Cardiac muscle cell (in vitro differentiated cells and primary cell): ENCODE results near the genes NEUROD2 and STARD3.

DNA sequence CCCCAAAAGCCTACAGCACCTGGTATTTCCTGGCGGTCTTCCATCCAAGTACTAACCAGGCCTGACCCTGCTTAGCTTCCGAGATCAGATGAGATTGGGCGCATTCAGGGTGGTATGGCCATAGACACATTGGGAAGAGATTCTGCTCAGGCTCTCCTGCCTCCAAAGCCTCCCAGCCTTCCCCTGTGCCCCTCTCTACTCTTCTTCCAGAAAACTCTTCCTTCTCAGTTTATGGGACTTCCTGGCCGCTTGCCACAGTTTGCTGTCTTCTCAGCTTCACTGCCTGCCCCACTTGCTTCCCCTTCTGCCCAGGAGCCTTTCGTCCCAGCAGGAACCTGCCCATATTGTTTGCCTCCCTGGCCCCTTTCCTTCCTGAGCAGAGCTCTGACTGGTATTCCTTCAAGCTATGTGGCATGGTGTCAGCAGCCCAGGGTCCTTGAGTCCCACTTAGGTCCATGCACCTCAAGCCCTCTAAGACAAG is 1.7 kb downstream of the CISD3 start:
- RAMPAGE, long total RNA, result no peak
- RRBS, result no CpG with 5 or more reads among the region's 5 CpGs

DNA sequence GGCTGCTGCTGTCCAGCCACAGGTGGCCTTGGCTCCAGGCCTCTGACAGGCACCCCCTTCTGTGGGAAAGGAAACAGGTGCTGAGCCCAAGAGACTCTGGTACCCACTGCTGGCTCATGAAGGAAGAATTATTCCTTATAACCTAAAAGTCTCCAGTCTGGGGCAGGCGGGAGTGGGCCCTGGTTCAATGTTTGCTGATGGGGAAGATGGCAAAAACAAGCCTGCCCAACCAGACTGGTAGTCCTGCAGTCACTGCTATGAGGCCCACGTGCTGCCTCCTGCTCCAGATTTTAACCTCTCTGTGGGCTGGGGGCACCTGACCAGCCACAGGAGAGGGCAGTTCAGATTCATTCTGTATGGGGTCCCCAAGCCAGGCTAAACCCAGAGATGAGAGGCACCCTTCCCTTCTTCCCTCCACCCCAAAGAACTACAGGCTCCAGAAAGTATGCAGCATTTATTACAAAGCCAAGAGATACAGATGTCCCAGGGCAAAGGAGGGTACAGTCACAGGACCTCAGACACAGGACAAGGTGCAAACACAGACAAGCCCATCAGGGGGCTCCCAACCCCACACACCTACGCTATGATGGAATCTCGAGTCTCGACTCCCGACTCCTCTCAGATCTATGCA is 3.4 kb downstream of the CISD3 start:
- RAMPAGE, long total RNA, result no peak
- RRBS, result no CpG with 5 or more reads among the region's 6 CpGs

- RAMPAGE, long total RNA, result no peak
- RRBS, result no CpG with 5 or more reads among the region's 27 CpGs
Observed at GRCh38 chr17:38750343-38751245, 1.9 kb upstream of the PSMB3 start.

DNA sequence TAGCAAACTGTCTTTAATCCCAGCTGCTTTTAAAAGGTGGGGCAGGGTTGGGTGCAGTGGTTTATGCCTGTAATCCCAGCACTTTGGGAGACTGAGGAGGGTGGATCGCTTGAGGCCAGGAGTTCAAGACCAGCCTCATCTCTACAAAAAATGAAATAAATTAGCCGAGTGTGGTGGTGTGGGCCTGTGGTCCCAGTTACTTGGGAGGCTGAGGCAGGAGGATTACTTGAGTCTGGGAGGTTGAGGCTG is 13.1 kb downstream of the LASP1 start:
- RAMPAGE, long total RNA, result no peak
- RRBS, result no CpG with 5 or more reads among the region's 2 CpGs

DNA sequence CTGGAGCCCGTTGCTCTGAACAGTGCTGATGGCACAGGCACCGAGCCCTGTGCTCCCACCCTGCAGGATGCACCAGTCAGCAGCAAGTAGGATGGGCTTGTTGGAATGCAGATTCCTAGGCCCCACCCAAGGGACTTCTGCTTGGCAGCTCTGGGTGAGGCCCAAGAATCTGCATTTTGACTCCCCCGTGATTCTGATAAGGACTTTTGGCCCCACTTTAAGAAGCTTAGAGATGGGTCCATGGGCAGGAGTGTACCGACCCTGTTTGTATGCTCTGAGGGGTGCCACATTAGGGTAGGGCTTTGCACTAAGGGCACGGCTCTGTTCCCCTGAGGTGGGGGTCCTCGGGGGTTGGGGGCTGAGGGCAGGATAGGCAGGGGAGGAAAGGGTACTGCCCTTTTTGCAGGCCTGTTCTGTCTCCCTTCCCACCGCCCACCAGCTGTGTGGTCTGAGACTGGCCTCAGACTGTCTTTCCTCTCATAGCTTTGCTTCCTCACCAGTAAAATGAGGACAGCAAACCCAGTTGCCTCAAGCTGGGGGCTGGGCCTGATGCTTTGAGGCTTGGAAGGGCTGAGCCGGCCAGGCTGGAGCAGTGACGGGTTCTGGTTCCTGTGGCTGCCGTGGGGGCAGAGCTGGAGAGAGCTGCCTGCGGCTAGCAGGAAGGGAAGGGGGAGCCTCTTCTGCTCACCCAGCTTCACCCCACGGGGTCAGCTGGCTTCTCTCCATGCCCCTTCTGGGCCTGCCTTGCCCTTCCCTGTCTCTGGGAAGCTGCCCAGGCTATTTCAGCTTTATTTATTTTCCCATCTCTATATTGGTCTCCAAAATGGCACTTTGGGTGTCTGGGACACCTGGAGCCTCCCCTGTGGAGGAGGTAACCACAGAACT is 23.6 kb downstream of the LASP1 start:
- RAMPAGE, long total RNA, result no peak
- RRBS, result no CpG with 5 or more reads among the region's 12 CpGs

DNA sequence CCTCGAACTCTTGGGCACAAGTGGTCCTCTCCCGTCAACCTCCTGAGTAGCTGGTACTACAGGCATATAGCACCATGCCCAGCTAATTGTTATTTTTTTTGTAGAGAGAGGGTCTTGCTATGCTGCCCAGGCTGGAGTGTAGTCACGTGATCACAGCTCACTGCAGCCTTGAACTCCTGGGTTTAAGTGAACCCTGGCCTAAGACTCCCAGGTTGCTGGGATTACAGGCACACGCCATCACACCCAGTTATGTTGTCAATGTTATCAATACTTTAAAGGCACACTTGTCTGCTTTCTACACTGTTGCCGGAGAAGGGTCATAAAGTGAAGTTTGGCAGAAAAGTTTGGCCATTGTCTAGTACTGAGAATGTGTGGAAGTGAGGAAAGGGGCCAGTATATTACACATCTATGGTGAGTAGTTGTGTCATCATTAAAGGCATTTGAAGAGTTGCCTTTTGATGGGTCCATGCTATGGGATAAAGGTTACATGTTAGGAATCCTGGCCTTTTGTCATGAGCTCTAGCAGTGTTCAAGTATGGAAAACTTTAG is 33.7 kb downstream of the LASP1 start:
- RAMPAGE, long total RNA, result no peak
- RRBS, result no CpG with 5 or more reads among the region's 5 CpGs

DNA sequence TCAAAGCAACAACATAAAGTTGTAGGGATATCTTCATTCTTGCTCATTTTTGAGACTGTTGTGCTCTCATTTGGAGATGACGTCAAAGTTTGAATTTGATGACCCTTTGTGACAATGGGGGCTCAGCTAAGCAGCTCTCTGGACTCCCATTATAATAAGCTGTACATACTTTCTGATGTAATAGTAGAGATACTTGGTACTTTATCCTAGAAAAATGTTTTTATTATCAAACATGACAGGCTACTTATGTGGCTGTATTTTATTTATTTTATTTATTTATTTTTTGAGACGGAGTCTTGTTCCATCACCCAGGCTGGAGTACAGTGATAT is 17.7 kb upstream of the FBXO47 start:
- RAMPAGE, long total RNA, result no peak
- RRBS, result no CpG with 5 or more reads among the region's 2 CpGs

DNA sequence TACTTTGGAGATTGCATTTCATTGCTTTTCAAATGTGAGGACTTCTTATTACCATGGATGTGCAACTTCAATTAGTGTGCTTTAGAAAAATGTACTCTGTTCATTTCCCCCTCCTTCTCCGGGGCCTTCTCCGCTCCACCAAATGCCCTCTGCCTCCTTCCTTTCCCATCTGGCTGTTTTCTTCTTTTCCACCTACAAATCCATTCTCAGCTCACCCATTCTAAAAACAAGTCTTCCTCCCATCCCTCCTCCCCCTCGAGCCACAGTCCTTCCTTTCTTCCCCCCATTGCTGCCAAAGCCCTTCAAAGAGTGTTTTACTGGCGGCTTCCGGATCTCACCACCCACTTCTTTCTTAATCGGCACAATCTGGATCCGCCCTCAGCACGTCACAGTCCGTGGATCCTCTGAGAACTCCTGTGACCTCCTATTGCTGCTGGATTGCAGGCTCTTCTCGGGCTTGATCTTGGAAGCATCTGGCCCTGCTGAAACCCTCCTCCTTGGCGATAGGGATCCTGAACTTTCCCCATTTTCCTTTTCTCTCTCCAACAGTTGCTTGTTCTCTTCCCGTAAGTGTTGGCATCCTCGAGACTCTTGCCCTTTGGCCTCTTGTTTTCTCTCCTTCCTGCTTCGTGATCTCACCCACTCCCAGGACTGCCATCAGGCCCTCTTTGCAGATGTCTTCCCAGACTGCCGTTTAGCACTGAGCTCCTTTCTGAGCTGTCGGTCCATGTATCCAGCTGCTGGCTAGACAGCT is 35.9 kb upstream of the FBXO47 start:
- RAMPAGE, long total RNA, result no peak
- RRBS, result no CpG with 5 or more reads among the region's 16 CpGs

GRCh38 chr17:39012094-39012426 is 44.9 kb upstream of the FBXO47 start:
- RAMPAGE, long total RNA, result no peak
- RRBS, result no CpG with 5 or more reads among the region's 11 CpGs

- RAMPAGE, long total RNA, result no peak
- RRBS, result no CpG with 5 or more reads among the region's 20 CpGs
Observed at GRCh38 chr17:39110294-39111132, 40.9 kb downstream of the PLXDC1 start.

- RAMPAGE, long total RNA, result no peak
- RRBS, result no CpG with 5 or more reads among the region's 2 CpGs
Observed at GRCh38 chr17:39118774-39119082, 32.7 kb downstream of the PLXDC1 start.

DNA sequence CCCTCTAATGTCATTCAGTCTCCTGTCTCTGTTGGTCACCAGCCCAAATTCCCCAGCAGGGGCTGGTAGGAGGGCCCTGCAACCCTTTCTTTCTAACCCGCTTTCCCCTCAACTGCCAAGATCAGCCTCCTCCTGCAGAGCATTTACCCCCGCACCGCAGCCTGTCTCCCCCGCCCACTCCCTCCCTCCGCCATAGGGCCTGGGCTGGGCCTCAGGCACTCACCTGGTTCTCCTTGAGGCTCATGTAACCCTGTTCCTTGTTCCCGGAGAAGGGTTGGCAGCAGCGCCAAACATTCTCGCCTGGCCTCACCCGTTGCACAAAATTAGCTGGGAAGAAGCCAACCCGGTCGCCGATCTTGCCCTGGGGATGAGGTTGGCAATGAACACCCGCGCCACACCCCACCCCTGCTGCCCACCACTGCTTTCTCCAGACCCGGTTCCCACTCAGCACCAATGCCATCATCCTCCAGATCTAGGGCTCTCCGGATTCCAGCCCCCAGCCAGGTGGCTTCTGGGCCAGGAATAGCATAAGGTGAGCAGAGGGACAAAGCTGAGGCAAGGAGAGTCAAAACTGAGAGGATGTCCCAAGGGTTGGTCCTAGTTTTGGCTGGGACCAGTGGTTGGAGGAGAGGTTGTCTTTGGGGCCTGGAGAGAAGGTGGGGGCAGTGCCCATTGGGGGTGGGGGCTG is 12.8 kb downstream of the STAC2 start:
- RAMPAGE, long total RNA, result no peak
- RRBS, result 52% methylated on average over 9 of the region's 16 CpGs

GRCh38 chr17:39334956-39335425 is 66.4 kb downstream of the FBXL20 start:
- RAMPAGE, long total RNA, result no peak
- RRBS, result no CpG with 5 or more reads among the region's 5 CpGs

DNA sequence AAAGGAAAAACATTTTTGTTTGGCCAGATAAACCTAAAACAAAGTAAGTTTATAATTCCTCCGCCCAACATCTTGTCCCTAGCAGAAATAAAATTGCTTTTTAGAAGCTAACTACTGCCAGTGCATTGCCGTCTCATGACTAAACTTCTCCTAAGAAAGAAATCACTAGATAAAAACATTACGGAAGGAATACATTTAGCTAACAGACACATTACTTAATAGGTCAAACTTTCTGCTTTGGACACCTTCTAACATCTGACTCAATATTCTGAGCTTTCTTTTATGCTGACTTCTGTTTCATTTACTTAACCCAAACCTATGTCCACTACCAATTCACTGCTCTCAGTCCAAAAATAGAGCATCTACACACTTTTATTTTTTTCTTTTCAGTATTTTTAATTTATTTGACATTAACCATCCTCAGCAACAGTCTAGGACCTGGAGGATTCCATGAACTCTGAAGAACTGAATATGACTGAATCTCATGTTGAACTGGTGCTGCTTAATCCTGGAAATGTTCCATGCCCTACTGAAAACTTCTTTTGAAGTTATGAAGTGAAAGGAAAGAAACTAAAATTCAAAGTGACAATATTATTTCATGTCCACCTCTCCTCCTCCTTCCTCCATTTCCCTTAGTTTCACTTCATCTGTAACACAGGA is 36.0 kb downstream of the FBXL20 start:
- RAMPAGE, long total RNA, result no peak
- RRBS, result no CpG with 5 or more reads among the region's 3 CpGs

DNA sequence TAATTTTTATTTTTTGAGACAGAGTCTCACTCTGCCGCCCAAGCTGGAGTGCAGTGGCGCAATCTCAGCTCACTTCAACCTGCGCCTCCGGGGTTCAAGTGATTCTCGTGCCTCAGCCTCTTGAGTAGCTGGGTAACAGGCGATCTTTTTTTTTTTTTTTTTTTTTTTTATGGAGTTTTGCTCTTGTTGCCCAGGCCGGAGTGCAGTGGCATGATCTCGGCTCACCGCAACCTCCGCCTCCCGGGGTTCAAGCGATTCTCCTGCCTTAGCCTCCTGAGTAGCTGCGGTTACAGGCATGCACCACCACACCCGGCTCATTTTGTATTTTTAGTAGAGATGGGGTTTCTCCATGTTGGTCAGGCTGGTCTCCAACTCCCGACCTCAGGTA is 63.2 kb downstream of the NEUROD2 start:
- RAMPAGE, long total RNA, result no peak
- RRBS, result no CpG with 5 or more reads among the region's 15 CpGs

- RAMPAGE, long total RNA, result no peak
- RRBS, result no CpG with 5 or more reads among the region's 42 CpGs
Observed at GRCh38 chr17:39607394-39608250, at the start of gene NEUROD2. Gene NEUROD2, minus strand, starts transcription at chr17:39607920.

DNA sequence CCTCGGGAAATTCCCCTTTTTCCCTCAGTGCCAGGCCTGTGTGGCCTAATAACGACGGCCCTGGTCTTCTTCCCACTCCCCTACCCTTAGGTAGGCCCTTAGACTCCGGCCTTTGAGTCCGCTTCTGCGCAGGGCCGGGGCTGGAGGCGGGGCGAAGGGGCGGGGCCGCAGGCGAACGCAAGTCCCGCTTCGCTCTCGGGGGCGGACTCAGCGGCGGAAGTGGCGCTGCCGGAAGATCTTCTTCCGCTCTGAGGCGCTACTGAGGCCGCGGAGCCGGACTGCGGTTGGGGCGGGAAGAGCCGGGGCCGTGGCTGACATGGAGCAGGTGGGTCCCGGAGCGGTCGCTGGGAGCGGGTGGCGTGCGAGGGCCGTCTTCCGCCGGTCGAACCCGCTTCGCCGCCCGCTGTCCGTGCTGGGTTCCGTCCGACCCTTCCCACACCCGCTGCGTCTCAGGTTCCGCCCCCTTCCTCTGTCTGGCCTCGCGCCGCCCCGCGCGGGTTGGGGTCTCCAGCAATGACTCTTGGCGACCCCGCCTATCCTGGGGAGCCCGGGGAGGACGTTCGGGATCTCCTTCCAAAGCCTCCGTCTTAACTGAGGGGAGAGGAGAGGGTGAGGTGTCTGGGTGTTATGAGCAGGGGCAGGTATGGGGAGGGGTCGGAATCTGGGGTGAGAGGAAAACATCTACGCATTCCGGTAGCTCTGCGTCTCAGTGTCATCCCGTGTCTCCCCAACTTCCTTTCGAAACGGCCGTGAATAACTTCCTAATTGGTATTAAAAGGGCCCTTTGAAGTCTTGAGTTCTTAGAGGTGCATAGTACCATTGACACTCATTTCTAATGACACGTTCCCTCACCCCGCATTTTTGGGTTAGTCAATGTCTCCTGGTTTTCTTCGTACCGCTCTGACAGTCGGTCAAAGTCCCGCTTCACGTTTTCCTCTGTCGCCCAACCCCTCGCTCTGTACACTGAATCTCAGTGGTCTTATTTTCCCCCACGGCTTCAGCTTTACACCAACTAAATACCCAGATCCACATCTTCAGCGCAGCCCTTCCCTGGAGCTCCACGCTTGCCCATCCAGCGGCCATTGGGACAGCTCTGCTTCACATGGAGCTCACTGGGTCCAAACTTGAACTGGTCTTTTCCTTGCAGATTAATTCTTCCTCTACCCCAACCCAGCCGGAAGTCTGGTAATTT is at the start of gene STARD3:
TSS of gene STARD3 (plus strand) at position 238 of the 1,192 bp plus-strand sequence.
- RAMPAGE, long total RNA, result start-site peak on the plus strand centred at position 245 of the sequence, 96 bp wide, 216 and 353 reads in 2 replicates
- RRBS, result 1% methylated on average over 25 of the region's 84 CpGs

DNA sequence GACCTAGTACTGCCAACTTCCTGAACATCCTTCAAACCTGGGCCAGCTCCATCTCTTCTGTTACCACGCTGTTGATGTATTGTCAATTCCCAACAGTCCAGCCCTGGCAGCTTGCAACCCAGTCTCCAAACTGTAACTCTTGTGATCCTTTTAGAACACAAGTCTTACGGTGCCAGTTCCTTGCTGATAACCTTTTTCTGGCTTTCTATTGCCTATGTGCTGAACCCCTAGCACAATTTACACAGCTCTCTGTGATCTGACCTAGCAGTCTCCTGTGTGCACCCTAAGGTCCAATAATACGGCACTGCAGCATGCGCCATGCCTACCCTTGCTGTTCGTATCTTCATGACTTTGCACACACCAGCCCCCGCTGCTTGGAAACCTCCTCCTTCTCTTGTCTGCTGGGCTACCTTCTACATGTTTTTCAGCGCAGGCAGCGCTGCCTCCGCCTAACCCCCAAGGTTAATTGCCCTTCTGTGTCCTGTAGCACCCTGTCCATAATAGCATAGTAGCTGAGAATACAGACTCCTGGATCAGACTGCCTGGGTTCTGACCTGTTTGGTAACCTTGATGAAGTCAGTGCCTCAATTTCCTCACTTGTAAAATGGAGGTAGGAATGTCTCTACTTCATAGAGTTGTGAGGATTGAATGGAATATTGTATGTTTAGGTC is 1.3 kb downstream of the STARD3 start:
- RAMPAGE, long total RNA, result no peak
- RRBS, result no CpG with 5 or more reads among the region's 9 CpGs

- RAMPAGE, long total RNA, result no peak
- RRBS, result no CpG with 5 or more reads among the region's 16 CpGs
Observed at GRCh38 chr17:39675407-39676677, 7.6 kb downstream of the PNMT start.

GRCh38 chr17:39716828-39717465 is 13.4 kb downstream of the MIEN1 start:
- RAMPAGE, long total RNA, result no peak
- RRBS, result no CpG with 5 or more reads among the region's 10 CpGs